H1 (cell line): ENCODE results near the genes DPEP2NB, DUS2 and CDH1.

- RRBS = no CpG with 5 or more reads among the region's 33 CpGs
CAGE:
- cytosol, long polyA plus RNA = no peak
- long polyA plus RNA = no peak
- nucleus, long polyA plus RNA = start-site peak on the minus strand at chr16:67969514-67969599, 45 reads
These were observed 1.1 kb upstream of the SLC12A4 start for GRCh38 chr16:67969408-67970018.

GRCh38 chr16:68015575-68016014 is at the start of gene DPEP2NB:
TSS of gene DPEP2NB (minus strand) at chr16:68015911.
- RRBS = no CpG with 5 or more reads among the region's 8 CpGs
CAGE:
- cytosol, long polyA plus RNA = no peak
- long polyA plus RNA = no peak
- nucleus, long polyA plus RNA = no peak

GRCh38 chr16:68023069-68023791 is at the start of gene DUS2:
TSS of gene DUS2 (plus strand) at chr16:68023284.
- RRBS = under 1% methylated on average over 11 of the region's 49 CpGs
CAGE:
- cytosol, long polyA plus RNA = start-site peak on the minus strand at chr16:68023180-68023186, 18 reads; start-site peak on the plus strand at chr16:68023282-68023296, 721 reads
- long polyA plus RNA = start-site peak on the plus strand at chr16:68023258-68023299, 752 and 779 reads in 2 replicates
- nucleus, long polyA plus RNA = start-site peak on the minus strand at chr16:68023229-68023241, 31 reads; start-site peak on the plus strand at chr16:68023282-68023299, 593 reads

- RRBS = under 1% methylated on average over 15 of the region's 74 CpGs
CAGE:
- cytosol, long polyA plus RNA = no peak
- long polyA plus RNA = no peak
- nucleus, long polyA plus RNA = no peak
These were observed 1.2 kb upstream of the ESRP2 start for GRCh38 chr16:68236831-68237758.

DNA sequence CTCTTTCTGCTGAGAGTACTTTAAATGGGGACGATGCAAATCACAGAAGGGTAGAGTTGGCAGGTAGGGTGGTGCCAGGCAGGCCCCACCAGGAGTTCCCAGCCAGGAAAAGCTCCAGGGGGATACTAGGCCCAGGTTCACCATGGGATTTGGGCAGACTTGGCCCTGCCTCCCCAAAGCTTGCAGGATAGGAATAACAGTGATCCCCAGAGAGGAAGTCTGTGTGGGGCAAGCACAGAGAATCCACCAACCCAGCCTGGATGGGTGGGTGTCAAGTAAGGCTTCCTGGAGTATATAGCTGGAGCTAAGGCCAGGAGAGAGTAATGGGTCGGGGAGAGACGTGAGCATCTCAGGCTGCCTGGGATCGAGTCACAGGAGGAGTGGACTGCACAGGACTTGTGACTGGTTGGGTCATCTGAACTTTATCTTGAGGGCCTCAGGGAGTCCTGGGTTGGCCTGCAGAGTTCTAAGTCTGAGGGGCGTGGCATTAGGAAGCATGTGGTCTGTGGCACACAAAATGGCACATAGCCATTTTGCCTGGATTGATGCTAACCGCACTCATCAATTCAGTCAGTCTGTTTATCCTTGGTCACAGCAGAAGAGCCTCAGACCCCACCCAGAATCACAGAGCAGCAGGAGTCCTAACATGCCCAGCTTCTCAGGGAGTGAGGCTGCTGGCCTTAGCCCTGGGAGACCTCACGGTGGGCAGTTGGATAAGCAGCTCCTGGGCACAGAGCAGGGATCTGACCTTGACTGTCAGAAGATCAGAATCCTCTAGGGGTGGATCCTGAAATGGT is 1.5 kb downstream of the PLA2G15 start:
- RRBS = no CpG with 5 or more reads among the region's 7 CpGs
CAGE:
- cytosol, long polyA plus RNA = no peak
- long polyA plus RNA = no peak
- nucleus, long polyA plus RNA = no peak

DNA sequence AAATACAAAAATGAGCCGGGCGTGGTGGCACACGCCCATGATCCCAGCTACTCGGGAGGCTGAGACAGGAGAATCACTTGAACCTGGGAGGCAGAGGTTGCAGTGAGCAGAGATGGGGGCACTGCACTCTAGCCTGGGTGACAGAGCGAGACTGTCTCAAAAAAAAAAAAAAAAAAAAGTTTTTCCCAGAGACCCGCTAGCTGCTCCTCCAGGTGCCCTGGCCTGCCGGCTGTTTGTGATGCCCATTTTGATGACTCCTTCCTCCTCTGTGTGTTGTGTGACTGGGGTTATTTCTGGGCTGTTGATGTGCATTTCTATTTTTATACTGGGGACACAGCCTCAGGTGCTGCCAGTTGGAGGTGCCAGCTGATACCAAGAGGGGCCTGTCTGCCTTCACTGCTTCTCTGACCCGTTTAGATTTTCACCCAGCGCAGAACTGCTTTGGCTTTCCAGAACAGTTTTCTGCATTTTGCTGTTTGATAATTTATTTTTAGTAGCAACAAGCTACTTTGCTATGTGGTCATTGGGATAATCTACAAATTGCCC is 6.6 kb downstream of the PLA2G15 start:
- RRBS = no CpG with 5 or more reads among the region's 9 CpGs
CAGE:
- cytosol, long polyA plus RNA = no peak
- long polyA plus RNA = no peak
- nucleus, long polyA plus RNA = no peak

DNA sequence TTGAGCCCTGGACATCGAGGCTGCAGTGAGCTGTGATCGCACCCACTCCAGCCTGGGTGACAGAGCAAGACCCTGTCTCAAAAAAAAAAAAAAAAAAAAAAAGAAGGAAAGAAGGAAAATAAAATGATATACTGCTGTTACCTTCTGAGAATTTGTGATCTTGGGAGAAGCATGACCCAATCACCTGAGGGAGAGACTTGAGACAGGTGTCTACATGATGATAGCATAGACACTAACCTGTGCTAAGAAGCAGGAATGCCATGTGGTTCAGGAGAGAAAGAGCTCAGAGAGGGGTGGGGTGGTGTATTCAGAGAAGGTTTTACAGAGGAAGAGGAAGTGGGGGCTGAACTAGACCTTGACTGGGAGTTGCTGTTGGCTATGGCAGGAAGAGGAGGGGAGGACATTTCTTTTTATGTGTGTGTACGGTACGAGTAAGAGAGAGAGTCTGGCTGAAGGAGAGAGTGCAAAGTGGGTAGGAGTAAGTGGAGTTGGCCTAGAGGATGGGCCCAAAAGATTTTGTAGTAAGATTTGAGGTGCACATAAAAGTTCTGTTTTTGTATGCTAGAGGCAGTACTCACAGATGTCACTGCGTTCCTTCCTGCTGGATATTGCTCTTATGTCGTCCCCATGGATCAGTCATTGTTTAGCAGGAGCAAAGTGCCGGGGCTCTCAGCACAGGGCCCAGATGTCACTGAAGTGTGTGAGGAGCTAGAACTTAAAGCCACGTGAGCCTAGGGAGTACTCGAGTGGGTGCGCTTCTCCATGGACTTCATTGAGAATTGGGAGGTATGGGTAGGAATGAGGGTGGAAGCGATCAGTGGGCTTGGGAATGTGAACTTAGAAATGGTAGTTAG is 21.9 kb downstream of the SLC7A6 start:
- RRBS = no CpG with 5 or more reads among the region's 11 CpGs
CAGE:
- cytosol, long polyA plus RNA = no peak
- long polyA plus RNA = no peak
- nucleus, long polyA plus RNA = no peak

DNA sequence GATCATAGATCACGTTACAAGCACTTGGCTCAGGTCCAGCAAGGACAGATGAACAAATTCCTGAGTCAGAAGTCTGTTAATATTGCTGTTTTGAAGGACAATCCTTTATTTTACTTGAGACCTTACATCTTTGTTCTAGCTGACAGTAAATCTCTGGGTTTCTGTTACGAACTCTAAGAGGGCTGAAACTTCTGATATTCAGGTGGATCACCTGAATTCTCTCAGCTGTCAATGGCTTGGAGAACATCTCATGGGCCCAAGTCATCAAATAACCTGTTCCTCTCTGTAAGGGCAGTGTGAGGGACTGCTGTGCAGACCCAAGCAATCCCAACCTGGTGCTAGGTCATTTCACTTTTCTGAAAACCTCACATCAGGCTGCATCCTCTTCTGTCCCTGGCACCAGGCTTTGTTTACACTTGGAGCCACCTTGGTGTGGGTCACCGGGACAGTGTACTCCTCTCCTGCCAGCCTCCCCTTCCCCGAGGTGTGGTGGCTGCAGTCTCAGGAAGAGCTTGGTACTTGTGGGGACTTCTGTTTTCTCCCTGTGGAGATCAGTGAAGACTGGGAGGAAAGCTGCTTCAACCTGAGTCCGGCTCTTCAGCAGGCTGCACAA is 12.6 kb downstream of the SLC7A6OS start:
- RRBS = no CpG with 5 or more reads among the region's 5 CpGs
CAGE:
- cytosol, long polyA plus RNA = no peak
- long polyA plus RNA = no peak
- nucleus, long polyA plus RNA = no peak

DNA sequence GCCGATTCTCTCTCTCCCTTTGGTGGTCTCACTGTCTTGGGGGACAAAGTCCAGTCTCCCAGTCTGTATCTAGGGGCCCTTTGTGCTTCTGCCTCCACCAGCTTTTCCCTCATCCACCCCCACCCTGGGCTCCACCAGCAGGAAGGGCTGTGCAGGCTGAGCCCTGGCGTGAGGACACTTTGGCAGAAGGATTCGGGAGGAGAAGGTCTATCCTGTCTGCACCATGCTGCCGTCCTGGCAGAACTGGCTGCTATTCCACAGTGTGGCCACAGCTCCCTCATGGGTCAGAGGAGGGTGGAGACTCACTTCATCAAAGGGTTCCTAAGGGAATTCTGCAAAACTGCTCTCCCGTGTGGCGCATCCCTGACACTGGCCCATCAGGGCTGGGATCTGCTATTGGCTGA is 64.4 kb downstream of the PRMT7 start:
- RRBS = no CpG with 5 or more reads among the region's 6 CpGs
CAGE:
- cytosol, long polyA plus RNA = no peak
- long polyA plus RNA = no peak
- nucleus, long polyA plus RNA = no peak

DNA sequence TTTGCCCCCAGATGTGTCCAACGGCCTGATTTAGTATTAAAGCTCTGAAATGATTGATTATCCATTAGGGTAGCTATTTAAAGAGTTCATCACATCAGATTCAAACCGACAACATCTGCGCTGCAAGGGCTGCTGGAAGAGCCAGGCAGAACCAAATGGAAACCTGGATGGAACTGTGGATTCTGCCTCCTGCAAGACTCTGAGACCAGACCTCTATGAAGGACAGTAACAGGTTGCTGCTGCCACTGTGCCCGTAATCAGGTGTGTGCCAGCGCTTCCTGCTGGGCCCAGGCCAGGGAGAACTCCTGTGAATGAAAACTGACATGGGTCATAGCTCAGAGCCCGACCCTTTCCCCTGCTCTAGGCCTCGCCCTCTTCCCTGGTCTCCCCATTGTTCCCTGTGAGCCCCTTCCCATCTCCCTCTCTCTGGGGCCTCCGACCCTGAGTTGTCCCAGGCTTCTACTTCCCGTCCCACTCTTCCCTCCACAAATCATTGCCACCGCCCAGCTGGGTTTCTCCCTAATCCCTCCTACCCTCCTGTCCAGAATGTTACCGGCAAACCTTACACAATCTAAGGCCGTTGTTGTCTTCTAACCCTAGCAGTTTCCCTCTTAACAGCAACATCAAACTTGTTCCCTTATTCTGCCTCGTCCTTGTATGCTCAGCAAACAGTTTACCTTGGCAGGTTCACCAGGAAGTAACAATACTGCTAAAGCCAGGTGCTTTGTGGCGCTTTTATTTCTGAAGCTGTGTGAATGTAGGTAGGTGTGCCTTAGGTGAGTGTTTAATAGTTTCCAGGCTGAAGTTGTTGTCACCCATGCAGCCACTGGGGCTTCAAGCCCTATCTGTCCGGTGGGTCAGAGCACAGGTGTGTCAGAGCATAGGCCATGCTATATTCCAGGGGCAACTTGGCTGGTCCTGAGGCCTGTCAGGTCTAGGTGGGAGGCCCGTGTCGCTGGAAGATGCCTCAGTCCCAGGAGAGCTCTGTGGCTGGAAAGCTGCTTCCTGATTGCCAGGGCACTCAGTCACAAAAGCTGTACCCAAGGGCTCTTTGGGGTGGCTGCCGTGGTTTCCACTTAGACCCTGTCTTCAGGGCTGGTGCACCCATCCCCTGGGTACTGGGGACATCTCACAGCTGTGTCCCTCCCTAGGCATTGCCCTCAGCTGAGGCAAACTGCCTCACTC is 32.0 kb downstream of the SMPD3 start:
- RRBS = no CpG with 5 or more reads among the region's 18 CpGs
CAGE:
- cytosol, long polyA plus RNA = no peak
- long polyA plus RNA = no peak
- nucleus, long polyA plus RNA = no peak

DNA sequence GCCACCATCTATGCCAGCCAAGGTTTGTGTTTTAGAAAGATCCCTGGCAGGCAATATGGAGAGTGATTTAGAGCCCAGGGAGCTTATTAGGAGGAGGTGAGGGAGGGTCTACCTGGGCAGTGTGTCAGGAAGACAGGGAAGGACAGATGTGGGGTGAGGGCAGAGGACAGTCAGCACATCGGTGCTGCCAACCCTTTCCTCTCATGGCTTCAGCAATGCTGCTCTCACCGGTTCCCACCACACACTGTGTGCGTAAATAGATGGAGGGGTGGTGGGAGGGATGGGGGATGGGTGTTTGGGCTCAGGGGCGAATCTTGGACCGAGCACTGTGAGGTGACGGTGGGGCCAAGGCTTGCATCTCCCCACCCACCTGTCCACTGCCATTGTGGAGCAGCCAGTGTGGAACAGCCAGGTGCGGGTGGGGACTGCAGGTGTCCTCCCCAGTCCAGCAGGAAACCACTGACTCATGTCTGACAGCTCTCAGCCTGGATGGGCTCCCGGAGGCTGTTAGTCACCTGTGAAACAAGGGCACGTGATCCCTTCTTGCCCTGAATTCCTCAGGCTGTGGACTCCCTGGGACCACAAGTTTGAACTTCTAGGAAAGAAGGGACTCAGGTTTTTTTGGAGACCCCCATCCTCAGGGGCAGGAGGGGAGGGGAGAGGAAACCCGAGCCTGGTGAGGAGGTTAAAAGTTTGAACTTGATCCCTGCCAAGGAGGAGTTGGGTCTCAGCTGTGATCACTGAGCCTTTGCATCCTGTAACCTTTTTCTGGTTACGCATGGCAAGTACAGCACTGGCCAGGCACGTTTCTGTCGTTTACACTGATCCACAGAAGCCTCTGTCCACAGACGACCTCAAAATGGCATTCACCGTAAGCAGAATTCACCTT is 42.7 kb upstream of the SMPD3 start:
- RRBS = no CpG with 5 or more reads among the region's 15 CpGs
CAGE:
- cytosol, long polyA plus RNA = no peak
- long polyA plus RNA = no peak
- nucleus, long polyA plus RNA = no peak

GRCh38 chr16:68526082-68526772 is 12.9 kb upstream of the ZFP90 start:
- RRBS = no CpG with 5 or more reads among the region's 16 CpGs
CAGE:
- cytosol, long polyA plus RNA = no peak
- long polyA plus RNA = no peak
- nucleus, long polyA plus RNA = no peak

DNA sequence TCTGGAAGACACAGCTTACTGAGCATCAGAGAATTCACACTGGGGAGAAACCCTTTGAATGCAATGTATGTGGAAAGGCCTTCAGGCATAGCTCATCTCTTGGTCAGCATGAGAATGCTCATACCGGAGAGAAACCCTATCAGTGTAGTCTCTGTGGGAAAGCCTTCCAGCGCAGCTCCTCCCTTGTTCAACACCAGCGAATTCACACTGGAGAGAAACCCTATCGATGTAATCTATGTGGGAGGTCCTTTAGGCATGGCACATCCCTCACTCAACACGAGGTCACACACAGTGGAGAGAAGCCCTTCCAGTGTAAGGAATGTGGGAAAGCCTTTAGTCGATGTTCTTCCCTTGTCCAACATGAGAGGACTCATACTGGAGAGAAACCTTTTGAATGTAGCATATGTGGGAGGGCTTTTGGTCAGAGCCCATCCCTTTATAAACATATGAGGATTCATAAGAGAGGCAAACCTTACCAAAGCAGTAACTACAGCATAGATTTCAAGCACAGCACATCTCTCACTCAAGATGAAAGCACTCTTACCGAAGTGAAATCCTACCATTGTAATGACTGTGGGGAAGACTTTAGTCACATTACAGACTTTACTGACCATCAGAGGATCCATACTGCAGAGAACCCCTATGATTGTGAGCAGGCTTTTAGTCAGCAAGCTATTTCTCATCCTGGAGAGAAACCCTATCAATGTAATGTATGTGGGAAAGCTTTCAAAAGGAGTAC is 24.7 kb downstream of the ZFP90 start:
- RRBS = no CpG with 5 or more reads among the region's 7 CpGs
CAGE:
- cytosol, long polyA plus RNA = no peak
- long polyA plus RNA = no peak
- nucleus, long polyA plus RNA = no peak

- RRBS = 1% methylated on average over 26 of the region's 44 CpGs
CAGE:
- cytosol, long polyA plus RNA = start-site peak on the plus strand at chr16:68737290-68737340, 3,327 reads
- long polyA plus RNA = start-site peak on the plus strand at chr16:68737290-68737340, 3,272 and 2,901 reads in 2 replicates
- nucleus, long polyA plus RNA = start-site peak on the plus strand at chr16:68737301-68737347, 334 reads
These were observed at the start of gene CDH1 for GRCh38 chr16:68737039-68737535. TSS of gene CDH1 (plus strand) at chr16:68737292.

- RRBS = no CpG with 5 or more reads among the region's 10 CpGs
CAGE:
- cytosol, long polyA plus RNA = no peak
- long polyA plus RNA = no peak
- nucleus, long polyA plus RNA = no peak
These were observed 3.1 kb downstream of the CDH1 start for GRCh38 chr16:68739845-68740876.

DNA sequence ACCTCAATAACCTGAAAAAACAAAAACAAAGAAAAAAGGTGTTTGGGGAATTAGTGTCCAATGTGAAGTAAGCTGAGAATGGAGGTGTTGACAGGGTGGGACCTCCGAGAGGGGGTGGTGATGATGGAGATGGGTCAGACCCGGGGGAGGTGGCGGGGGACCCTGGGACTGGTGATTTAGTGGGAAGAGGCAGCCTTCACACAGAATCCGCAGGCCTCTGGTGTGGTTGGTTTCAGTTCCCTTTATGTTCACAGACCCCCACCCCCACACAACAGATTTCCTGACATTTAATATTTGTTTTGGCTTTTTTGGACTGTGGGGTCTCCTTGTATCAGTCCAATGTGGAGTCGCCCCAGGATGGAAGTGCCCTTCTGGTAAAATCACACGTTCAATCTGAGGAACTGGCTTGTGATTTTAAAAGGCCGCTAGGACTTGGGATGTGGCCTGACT is 3.9 kb downstream of the CDH1 start:
- RRBS = no CpG with 5 or more reads among the region's 7 CpGs
CAGE:
- cytosol, long polyA plus RNA = no peak
- long polyA plus RNA = no peak
- nucleus, long polyA plus RNA = no peak

GRCh38 chr16:68779885-68780294 is 42.8 kb downstream of the CDH1 start:
- RRBS = no CpG with 5 or more reads among the region's 4 CpGs
CAGE:
- cytosol, long polyA plus RNA = no peak
- long polyA plus RNA = no peak
- nucleus, long polyA plus RNA = no peak

GRCh38 chr16:68792397-68793339 is 50.7 kb upstream of the TANGO6 start:
- RRBS = no CpG with 5 or more reads among the region's 20 CpGs
CAGE:
- cytosol, long polyA plus RNA = no peak
- long polyA plus RNA = no peak
- nucleus, long polyA plus RNA = no peak

DNA sequence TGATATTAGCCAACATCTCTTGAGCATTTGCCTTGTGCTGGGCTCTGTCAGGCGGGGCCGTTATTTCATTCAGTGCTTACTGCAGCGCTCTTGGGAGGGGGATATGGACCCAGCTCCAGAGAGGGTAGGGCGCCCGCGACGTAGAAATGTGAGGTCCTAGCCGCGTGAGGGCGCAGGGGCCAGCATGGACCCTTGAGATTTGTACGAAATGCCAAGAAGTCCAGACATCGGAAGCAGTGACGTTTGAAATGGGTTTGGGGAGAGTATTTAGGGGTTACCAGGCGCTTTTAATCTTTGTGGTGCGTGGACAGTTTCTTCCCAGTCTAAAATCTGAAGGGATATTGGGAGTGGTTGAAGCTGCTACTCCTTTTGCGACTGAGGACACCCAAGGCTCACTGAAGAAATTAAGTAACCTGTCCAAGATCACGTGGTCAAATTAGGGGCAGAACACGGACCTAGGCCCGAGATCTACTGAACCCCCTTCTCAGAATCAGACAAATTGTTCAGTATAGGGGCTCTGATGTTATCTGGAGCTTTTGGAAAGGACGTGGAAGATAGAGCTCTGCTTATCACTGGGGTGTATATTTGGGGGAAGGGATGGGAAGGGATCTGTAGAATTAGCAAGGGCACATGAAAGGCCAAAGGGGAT is 716 bp downstream of the TANGO6 start:
- RRBS = no CpG with 5 or more reads among the region's 20 CpGs
CAGE:
- cytosol, long polyA plus RNA = no peak
- long polyA plus RNA = no peak
- nucleus, long polyA plus RNA = no peak

- RRBS = no CpG with 5 or more reads among the region's 11 CpGs
CAGE:
- cytosol, long polyA plus RNA = no peak
- long polyA plus RNA = no peak
- nucleus, long polyA plus RNA = no peak
These were observed 65.9 kb downstream of the TANGO6 start for GRCh38 chr16:68908995-68909791.